Skeletal muscle satellite cell (primary cell): ENCODE measurements around the genes ADCYAP1R1 and TBX20.

GRCh38 chr7:30983281-30984129 lies 19.8 kb downstream of the GHRHR start:
- CAGE, long polyA plus RNA = no peak

GRCh38 chr7:31051996-31053220 lies at the start of gene ADCYAP1R1:
ADCYAP1R1 (plus strand) TSS chr7:31052308.
- CAGE, long polyA plus RNA = no peak

DNA sequence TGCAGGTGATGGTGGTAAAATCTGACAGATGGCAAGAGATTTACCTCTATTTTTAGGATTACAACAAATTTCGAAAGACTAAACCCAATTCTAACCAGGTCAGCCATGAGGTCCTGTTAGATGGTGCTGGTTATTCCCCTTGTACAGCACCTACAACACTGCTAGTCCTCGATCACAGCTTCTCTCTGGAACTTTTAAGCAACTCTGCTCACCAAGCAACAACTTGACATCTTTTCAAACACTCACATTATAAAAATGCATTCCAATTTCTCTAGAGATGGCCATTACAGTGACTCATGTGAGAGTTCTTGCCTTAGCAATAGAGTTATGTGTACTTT lies 122.3 kb downstream of the PDE1C start:
- CAGE, long polyA plus RNA = no peak

DNA sequence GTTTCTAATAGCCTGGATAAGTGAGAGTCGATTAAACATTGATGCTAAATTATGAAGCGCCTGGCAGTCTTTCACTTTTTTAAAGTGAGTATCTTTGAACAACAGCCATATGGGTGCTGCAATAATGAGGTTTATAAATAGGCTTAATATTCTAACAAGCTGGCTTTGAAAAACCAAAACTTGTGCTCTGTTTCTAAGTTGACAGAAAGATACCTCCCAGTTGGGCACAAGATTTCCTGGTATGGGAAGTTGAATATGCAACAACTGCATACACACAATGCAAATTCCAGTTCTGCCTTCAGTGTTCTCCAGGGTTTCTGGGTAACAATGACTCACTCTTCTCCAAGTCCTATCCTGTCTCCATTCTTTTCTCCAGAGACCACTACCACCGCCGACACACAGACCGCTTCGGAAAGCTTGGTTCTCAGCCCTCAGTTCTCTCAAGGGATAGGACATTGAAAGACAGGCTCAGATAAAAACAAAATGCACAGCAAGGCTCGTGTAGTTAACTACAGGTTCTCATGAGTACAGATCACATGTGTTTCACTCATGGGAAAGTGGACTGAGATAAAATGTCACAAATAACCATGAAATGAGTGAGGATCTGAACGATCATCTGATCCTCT lies 12.2 kb downstream of the PDE1C start:
- CAGE, long polyA plus RNA = no peak

- CAGE, long polyA plus RNA = no peak
Observed at GRCh38 chr7:32509733-32510385, 14.6 kb downstream of the AVL9 start.

GRCh38 chr7:32863749-32864298 lies 27.7 kb downstream of the KBTBD2 start:
- CAGE, long polyA plus RNA = no peak

GRCh38 chr7:32879378-32880363 lies 11.9 kb downstream of the KBTBD2 start:
- CAGE, long polyA plus RNA = no peak

DNA sequence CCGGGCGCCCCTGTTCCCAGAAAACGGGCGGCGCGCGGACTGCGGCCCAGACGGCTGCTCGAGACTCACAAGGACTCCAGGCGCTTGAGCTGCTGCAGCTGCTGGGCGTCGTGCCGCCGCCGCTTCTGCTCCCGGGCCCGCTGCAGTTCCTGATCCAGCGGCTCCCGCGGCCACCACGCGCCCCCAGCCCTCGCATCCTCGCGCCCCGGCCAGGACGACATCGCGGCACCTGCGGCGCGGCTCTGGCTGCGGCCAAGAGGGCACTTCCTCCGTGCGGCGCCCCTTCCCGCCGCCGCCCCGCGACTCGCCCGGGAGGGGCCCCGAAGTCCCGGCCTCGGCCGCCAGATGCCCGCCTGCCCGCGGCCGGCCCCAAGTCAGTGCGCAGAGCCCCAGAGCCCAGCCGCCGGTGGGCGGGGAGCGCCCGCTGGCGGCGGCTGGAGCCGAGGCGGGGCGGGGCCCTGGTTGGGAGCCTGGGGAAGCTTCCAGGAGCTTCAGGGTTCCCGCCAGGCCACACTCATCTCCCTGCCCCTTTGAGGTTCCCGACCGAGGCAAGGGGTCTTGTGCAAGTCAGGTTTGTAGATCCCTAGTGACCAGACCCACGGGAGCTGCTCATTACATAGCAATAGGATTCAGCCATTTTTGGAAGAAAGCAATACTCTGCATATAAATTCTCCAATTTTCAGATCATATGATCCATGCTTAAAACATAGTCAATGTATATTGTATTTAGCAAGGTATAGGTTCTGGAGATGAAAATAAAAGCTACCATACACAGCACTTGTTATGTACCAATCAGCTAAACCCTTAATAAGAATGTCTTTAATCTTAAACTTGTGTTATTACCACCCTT lies 14.2 kb upstream of the FKBP9 start:
- CAGE, long polyA plus RNA = no peak

DNA sequence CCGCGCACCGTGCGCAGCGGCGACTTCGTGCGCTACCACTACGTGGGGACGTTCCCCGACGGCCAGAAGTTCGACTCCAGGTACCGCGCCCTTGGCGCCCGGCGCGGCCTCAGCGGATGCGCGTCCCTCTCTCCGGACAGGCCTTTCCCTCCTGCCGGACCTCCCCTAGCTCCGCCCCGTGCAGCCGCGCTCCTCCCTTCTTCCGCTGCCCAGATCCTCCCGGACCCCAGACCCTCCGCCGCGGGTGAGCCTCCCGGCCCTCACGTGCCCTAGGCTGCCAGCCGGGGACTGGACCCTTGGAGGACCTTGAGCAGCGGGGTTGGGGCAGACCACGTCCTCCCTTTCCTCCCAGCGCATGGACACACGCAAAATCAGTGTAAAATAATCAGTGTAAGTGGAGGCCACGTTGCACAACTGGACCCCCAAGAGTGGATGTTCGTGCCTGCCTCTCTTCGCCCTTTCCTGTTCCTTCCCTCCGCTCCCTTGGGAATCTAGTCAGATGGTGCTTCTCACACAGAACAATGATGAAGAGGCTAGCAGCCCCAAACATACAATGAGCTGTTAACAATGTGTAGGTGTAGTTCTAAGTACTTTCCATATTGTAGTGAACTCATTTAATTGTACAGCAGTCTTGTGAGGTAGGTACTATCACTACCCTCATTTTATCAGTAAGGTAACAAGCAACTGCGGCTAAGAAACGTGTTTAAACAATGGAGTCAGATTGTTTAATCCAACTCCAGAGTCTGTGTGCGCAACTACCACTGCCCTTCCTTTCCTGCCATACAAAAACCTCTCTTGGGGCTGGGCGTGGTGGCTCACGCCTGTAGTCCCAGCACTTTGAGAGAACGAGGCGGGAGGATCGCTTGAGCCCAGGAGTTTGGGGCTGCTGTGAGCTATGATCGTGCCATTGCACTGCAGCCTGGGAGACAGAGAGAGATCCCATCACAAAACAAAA lies 752 bp downstream of the FKBP9 start:
- CAGE, long polyA plus RNA = no peak

DNA sequence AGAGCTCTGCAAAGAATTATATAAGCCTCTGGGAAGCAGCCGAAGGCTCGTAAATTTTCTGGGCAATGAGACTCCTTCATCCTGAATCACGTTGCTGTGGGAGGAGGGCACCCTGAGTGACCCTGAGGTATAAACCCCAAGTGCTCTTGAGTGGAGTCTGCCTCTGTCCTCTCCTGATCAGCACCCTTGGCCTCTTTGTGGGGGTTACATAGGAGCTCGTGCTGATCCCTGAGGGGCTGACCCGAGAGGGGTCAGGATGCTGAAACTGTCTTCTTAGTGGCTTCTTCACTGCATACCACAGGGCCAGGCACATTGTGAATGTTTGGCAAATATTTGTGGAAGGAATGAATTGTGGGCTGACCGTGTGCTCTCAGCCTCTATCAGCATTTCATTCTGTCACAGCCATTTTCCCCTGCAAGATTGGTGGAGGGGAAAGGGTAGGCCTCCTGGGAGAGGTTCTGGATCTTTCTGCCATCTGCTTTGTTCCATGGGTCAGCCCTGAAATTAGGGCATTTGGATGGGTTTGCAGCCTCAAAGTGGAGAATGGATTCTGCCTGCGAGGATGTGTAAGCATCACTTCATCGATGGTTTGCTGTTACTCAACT lies 34.1 kb downstream of the FKBP9 start:
- CAGE, long polyA plus RNA = no peak

DNA sequence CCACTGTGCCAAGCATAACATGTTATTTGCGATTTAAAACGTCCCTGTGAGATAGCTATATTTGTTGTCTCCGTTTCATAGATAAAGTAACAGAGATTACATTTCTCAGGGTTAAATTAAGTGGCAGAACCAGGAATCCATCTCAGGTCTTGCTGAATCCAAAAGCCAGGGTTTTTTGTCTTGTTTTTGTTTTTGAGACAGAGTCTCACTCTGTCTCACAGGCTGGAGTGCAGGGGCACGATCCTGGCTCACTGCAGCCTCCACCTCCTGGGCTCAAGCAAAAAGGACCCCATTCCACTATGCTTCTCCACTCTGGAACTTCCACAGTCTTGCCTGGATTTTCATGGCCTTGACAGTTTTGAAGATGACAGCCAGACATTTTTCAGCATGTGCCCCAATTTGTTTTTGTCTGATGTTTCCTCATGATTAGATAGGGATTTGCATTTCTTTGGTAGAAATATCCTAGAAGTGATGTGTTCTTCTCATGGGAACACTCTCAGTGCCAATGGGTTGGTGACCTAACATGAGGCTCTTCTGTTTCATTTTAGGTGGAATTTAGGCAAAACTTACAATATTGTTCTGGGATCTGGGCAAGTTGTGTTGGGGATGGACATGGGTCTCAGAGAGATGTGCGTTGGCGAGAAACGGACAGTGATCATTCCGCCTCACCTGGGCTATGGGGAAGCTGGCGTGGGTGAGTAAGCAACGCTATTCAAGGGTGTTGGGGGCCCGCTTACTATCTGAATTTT lies 42.5 kb downstream of the FKBP9 start:
- CAGE, long polyA plus RNA = no peak

GRCh38 chr7:33004945-33005973 lies 48.0 kb downstream of the FKBP9 start:
- CAGE, long polyA plus RNA = no peak

- CAGE, long polyA plus RNA = no peak
Observed at GRCh38 chr7:33193496-33193932, 64.2 kb downstream of the BBS9 start.

DNA sequence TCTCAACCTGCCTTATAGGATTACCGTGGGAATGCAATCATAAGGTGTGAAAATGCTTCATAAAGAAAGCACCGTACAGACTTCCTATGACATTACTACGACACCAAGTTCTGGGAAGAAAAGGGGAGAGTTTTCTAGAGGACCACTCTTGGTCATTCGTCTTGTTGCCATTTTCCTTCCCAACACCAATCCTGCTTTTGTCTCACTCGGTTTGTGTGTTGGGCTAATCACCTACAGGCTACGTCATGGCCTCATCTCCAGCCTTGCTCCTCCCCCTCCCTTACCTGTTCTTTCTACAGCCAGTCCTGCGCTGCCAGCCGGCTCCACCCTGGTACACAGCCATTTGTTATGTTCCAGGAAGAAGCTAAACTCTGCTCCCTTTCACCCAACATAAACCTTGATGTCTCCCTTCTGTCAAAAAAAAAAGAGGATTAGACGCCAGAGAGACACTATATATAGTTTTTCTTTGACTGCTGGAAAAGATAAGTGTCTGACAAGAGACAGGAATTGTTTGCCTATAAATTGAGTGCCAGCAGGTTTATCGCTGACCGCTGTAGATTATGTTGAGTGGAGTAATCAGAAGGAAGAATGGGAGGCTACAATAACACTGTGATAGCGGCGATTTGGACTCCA lies 171.5 kb upstream of the BMPER start:
- CAGE, long polyA plus RNA = no peak

GRCh38 chr7:34097223-34097526 lies 191.8 kb downstream of the BMPER start:
- CAGE, long polyA plus RNA = no peak

- CAGE, long polyA plus RNA = no peak
Observed at GRCh38 chr7:35253483-35254408, at the start of gene TBX20. TBX20 (minus strand) TSS chr7:35254100.

GRCh38 chr7:35536090-35536952 lies 158.6 kb downstream of the HERPUD2 start:
- CAGE, long polyA plus RNA = no peak

- CAGE, long polyA plus RNA = no peak
Observed at GRCh38 chr7:35634287-35634587, 60.7 kb downstream of the HERPUD2 start.

DNA sequence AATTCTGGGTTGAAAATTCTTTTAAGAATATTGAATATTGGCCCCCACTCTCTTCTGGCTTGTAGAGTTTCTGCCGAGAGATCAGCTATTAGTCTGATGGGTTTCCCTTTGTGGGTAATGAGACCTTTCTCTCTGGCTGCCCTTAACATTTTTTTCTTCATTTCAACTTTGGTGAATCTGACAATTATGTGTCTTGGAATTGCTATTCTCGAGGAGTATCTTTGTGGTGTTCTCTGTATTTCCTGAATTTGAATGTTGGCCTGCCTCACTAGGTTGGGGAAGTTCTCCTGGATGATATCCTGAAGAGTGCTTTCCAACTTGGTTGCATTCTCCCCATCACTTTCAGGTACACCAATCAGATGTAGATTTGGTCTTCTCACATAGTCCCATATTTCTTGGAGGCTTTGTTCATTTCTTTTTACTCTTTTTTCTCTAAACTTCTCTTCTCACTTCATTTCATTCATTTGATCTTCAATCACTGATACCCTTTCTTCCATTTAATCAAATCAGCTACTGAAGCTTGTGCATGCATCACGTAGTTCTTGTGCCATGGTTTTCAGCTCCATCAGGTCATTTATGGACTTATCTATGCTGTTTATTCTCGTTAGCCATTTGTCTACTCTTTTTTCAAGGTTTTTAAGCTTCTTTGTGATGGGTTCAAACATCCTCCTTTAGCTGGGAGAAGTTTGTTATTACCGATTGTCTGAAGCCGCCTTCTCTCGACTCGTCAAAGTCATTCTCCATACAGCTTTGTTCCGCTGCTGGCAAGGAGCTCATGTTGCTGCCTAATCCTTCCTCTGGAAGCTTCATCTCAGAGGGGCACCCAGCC lies 30.5 kb downstream of the HERPUD2 start:
- CAGE, long polyA plus RNA = no peak

GRCh38 chr7:35690454-35691021 lies 4.4 kb downstream of the HERPUD2 start:
- CAGE, long polyA plus RNA = no peak